ENCODE measurements around a stretch of chr20.

GRCh38 chr20:25247049-25247875 is 623 bp upstream of the PYGB start:
- PRO-cap, 2 experiments = peak in 2 of 2 experiments; most common plus-strand start chr20:25247288 (in 2); most common minus-strand start chr20:25247548 (in 2)

- PRO-cap, 2 experiments = peak in 1 of 2 experiments; most common minus-strand start chr20:25295538 (in 1)
Observed at GRCh38 chr20:25295247-25296176, 47.6 kb downstream of the PYGB start.

- PRO-cap, 2 experiments = no peak in any of the 2 experiments
Observed at GRCh38 chr20:25321439-25321993, 69.1 kb downstream of the ABHD12 start.

DNA sequence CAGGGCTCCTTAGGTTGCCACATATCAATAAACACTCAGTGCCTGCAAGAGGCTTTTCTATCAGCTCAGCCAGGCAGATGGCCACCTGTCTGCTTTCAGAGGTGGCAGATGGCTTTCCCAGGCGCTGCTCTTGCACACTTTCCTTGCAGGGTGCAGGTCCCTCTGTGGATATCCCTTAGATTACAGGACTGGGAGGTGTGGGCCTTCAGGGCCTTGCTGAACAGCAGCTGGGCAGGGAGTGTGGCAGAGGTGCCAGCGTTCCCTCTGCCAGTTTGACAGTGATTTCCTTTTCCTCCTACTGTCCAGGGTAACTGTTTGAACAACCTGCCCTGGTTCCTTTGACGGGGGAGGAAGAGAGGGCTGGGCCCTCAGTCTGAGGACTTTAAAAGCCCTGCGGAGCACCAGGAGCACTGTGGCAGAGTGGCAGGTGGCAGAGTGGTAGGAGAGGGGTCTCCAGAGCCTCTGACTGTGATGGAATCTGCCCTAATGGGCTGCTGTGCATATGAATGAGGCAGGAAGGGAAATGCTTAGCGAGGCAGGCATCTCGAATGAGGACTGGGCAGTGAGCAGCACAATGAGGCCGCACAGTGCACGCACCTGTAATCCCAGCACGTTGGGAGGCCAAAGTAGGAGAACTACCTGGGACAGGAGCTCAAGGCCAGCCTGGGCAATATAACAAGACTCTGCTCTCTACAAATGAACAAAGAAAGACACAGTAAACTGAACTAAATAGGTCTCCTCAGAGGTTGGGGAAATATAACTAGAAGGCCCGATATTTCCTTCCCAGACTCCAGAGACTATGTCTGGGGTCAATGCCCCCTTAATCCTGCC is 34.1 kb downstream of the ABHD12 start:
- PRO-cap, 2 experiments = no peak in any of the 2 experiments

- PRO-cap, 2 experiments = no peak in any of the 2 experiments
Observed at GRCh38 chr20:25462189-25462713, 54.8 kb downstream of the GINS1 start.

DNA sequence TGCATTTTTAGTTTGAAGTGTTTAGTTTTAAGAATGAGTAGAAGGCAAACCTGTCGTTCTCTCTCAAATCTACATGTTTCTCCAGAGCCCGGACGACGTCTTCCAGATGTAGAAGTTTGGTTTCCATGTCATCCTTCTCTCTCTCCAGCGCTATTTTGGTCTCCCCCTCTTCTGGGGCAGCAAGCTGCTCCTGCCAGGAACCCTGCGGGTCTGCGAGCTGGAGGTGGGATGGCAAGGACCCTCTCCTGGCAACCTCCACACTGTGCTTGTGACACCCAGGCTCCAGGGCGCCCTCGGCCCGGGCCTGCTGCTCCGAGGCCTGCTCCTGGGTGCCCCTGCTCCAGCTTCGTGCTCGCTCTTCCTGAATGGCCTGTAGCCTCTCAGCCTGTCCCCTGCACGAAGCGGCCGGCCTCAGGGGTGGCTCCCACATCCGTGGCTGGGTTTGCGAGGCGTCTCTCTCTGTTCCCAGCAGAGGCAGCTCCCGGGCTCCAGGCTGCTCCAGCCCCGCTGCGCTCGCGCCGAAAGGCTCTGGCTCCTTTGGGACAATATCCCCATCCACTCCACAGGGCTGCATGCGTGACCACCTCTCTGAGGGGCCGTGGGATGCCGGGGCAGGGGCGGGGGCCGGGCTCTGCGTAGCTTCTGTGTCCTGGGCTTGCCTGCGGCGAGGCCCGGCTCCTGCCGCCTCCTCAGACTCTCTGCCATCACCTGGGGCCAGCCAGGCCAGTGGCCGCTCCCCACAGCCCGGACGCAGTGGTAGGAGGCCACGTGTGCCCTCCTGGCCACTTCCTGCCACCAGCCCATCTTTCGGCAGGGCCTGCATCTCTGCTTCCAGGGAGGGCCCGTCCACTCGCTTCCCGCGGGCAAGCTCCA is 68.8 kb downstream of the GINS1 start:
- PRO-cap, 2 experiments = no peak in any of the 2 experiments

DNA sequence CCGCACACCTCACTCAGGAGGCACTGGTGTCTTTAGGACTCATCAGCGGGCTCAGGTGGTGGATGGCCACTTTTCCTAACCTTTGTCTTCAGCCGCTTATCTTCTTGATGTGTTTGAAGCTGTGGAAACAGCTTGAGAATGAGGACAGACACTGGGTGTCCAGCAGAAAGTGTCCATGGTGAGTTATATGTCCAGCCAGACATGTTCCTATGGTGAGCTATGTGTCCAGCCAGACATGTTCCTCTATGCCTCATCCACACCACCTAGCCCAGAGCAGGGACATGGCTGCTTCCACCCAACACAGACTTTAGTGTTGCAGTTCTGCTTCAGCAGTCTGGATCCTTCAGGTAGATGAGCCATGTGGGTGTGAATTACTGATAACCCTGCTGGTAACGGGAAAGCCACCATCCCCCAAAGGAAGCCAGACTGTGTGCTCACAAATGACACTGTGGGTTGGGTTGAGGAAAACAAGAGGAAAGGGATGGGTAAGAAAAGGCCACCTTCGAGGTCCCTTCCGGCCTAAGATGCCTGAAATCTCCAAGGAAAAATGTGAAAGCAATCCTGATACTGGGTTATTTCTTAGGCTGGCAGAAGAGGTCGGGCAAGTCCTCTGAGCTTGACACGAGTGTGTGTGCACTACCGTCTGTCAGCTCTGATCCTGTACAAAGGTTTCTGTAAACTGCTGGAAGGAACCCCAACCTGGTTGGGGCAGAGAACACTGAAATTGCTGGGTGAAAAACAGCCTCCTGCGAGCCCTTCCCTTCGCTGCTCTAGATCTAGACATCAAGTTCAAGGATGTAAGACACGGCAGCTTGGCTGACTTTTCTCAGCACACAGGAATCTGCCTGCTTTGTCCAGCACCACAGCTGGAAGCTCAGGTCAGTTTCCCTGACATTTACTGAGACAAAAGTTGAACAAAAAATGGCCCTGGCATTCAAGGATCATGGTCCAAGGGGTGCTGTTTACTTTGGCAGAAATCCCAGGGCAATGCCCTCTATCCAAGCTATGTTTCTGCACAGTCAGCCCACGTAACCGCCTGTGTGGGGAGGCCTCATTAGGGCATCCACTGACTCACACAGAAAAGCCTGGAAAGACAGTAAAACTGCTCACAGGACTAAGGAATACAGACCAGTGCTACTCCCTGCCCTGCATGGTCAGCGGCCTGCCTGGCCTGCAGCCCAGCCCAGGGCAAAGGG is 77.7 kb downstream of the NINL start:
- PRO-cap, 2 experiments = no peak in any of the 2 experiments

DNA sequence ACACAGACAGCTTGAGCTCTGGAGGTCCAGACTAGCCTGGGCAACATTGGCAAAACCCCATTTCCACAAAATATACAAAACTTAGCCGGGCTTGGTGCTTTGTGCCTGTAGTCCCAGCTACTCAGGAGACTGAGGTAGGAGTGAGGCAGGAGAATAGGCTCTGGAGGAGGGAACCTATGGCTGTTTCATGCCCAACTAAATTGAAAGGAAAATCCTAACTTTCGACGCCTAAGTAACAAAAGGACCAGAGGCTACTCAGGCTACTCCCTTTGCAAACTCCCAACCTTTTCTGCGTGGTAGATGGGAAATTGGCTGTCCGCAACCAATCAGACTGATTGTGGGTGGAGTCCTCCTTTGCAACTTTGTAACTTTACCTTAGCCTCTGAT is 42.0 kb downstream of the NINL start:
- PRO-cap, 2 experiments = no peak in any of the 2 experiments

- PRO-cap, 2 experiments = no peak in any of the 2 experiments
Observed at GRCh38 chr20:29878163-29878845, 1379.2 kb upstream of the DEFB115 start.

GRCh38 chr20:30376710-30377697 is 880.5 kb upstream of the DEFB115 start:
- PRO-cap, 2 experiments = peak in 2 of 2 experiments; most common plus-strand start chr20:30377207 (in 2); most common minus-strand start chr20:30377053 (in 2)

DNA sequence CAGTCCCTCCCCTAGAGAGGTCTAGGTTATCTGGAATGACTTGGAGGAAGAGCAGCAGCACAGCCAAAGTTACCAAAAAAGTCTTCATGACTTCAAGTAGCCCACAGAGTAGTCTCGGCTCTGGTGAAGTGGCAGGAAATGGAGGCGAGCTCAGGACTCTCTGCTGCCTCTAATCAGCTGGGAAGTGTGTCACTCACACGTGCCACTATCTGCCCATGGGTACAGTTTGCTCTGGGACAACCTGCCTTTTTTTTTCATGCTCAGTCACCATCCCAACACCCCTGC is 16.7 kb upstream of the DEFB123 start:
- PRO-cap, 2 experiments = no peak in any of the 2 experiments

DNA sequence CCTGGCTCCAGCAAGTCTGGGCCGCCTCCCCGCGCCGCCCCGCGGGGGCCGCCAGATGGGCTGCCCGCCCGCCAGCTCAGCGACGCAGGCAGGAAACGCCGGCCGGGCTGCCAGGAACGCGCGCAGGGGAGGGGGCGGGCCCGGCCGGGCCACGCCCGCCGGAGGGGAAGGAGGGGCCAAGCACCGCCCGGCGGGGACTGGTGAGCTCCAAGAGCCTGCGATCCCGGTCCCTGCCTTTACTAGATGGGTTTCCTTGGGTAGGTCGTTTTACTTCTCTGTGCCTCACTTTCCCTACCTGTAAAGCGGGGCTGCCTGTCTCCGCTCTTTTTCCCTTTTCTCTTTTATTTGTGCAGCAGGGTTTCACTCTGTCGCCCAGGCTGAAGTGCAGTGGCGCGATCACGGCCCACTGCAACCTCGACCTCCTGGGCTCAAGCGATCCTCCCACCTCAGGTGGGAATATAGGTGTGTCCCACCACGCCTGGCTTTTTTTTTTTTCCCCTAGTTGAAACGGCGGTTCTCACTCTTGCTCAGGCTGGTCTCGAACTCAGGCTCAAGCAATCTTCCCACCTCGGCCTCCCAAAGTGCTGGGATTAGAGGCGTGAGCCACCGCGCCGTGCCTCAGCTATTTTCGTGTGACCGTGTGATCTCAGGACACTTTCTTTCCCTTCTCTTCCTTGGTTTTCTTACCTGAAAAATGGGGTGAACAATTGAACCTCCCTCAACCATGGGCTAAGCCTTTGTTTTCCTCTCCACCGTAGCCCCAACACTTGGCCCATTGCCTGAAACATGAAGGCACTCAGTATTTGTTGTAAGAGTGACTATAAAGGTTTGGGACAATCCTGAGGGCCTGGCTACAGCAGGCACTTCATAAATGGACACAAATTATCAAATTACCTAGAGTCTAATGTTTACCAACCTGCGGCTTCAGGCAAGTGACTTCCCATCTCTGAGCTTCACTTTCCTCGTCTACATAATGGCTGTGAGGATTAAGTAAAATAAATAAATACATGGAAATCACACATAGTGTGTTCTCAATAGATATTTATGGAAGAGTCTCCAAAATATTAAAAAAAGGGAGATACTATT is 26.3 kb downstream of the MCTS2 start:
- PRO-cap, 2 experiments = peak in 2 of 2 experiments; most common plus-strand start position 183 of the sequence (in 2); most common minus-strand start position 84 of the sequence (in 1)

DNA sequence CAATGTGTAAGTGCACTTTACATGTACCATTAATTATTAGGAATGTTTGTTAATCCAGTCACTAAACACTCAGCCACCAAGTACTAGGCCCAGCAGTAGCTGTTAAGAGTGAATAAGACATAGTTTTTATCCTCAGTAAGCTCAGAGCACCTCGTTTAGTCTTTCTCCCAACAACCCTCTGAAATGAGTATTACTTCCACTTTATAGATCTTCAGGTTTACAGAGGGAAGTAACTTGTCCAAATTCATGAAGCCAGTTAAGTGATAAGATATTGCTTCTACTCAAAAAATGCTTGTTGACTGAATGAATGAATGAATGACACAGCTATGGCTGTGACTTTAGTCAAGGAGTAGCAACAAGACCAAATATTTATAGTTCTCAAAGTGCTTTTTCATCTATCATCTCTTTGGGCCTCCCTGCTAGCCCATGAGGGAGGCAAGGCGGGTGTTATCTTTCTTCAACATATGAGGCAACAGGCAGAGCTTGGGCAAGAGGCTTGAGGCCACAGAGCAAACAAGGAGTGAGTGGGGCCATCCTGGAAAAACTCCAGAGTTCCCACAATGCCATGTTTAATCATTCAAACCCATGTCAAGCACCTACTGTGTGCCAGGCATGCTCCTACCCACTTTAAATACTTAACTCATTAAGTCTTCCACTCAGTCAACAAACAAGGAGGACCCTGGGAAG is 16.1 kb downstream of the BCL2L1 start:
- PRO-cap, 2 experiments = no peak in any of the 2 experiments

DNA sequence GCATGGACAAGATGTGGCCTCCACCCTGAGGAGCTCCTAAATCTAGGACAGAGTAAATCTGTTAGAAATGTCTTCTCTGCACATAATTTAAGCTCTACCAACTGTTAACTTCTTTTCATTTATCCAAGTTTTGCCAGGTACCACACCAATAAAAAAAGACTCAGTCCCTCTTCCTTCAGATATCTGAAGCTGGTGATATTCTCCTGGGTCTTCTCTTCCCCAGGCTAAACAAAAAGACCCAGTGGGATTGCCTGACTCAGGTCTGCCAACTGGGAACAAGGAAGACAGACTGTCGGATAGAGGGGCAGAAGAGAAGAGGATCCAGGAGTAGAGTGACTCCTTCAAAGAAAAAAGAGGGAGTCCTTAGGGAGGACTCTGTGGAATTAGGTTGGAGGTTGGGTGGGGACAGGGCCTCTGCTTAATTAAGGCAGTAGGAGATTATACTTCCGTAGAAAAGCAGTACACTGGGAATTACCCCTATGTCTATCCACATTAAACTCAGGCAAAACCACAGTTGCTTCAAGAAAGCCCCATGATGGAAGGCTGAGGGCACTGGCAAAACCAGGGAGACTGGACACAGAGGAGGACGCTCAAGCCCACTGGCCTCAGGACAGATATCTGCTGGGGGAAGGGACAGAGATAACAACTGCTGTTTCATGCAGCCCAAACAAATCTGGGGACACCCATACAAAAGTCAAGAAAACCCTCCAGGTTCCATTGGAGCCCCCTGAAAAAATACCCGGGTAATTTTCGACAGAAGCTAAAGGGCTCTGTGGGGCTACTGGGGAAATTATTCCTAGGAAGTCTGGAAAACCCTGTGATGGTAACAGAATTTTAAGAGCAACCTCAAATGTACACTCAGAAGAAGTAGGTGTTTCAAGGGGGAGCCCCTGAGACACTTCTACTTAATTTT is 5.7 kb downstream of the BCL2L1 start:
- PRO-cap, 2 experiments = peak in 1 of 2 experiments; most common plus-strand start position 564 of the sequence (in 1)

GRCh38 chr20:31720606-31720837 is 2.1 kb downstream of the BCL2L1 start:
- PRO-cap, 2 experiments = no peak in any of the 2 experiments

GRCh38 chr20:31723403-31724059 is 863 bp upstream of the BCL2L1 start:
- PRO-cap, 2 experiments = peak in 2 of 2 experiments; most common plus-strand start chr20:31723775 (in 2); most common minus-strand start chr20:31723515 (in 1)

GRCh38 chr20:31779253-31779848 is 39.8 kb upstream of the MYLK2 start:
- PRO-cap, 2 experiments = no peak in any of the 2 experiments

- PRO-cap, 2 experiments = no peak in any of the 2 experiments
Observed at GRCh38 chr20:31833707-31834399, 11.6 kb downstream of the FOXS1 start.

- PRO-cap, 2 experiments = no peak in any of the 2 experiments
Observed at GRCh38 chr20:32206933-32207549, 502 bp downstream of the PLAGL2 start.

- PRO-cap, 2 experiments = peak in 1 of 2 experiments; most common minus-strand start chr20:32216817 (in 1)
Observed at GRCh38 chr20:32216277-32217324, 8.9 kb downstream of the POFUT1 start.

All from Colon Carcinoma Metastatic in the Brain (tissue), 2 donors.